ENCODE measurements around a stretch of chr15.

DNA sequence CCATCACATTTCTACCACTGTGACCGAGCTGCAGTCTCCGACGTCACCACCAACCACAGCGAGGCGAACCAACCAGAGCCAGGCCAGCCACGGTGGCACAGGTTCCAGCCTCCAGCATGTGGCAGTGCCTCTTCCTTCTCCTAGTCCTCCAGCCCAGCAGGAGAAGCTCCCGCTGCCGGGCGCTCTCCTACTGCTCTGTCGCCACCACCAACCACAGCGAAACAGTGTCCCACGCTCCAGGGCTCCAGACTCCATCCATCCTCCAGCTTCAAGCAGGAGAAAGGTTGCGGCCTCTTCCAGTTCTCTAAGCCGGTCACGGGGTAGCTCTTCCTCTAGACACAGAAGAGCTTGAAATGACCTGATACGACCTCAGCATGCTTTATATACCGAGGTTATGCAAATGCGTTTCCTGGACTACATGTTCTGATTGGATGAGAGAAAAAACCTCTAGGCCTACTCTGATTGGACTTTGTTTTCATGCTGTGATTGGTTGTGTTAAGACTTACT lies 177.7 kb downstream of the POTEB3 start:
- RAMPAGE, long total RNA: no peak
- RRBS: no CpG with 5 or more reads among the region's 18 CpGs

- RAMPAGE, long total RNA: no peak
- RRBS: no CpG with 5 or more reads among the region's 18 CpGs
Observed at GRCh38 chr15:22873027-22873753, 34.7 kb downstream of the NIPA2 start.

DNA sequence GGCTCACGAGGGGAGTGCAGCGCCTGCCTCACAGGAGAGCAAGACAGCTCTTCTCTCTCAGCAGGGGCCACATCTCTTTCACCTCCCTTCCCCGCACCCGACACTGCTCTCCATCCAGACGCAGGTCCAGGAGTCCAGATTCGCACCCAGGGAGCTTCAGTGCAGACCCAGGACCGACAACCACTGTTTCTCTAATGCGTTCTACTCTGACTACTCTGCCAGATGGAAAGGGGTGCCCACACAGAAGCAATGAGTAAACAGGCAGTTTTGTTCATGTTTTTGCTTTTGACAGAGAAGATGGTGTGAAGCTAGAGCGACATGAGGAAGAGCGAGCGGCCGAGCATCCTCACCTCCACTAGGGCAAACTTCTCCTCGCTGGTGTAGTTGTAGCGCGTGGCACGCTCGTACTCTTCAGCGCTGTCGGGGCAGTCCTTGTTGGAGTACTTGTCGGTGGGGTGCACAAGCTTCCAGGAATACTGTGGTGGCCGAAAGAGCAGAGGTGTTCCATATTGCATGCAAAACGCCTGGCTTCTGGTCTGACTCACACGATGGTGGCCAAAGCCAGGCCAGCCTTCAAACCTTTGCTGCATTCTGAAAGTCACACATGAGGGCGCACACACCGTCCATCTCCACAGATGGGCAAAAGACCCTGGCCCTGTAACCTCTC lies 54.4 kb downstream of the CYFIP1 start:
- RAMPAGE, long total RNA: no peak
- RRBS: no CpG with 5 or more reads among the region's 25 CpGs

- RAMPAGE, long total RNA: no peak
- RRBS: no CpG with 5 or more reads among the region's 15 CpGs
Observed at GRCh38 chr15:22951865-22952290, 28.3 kb downstream of the CYFIP1 start.

DNA sequence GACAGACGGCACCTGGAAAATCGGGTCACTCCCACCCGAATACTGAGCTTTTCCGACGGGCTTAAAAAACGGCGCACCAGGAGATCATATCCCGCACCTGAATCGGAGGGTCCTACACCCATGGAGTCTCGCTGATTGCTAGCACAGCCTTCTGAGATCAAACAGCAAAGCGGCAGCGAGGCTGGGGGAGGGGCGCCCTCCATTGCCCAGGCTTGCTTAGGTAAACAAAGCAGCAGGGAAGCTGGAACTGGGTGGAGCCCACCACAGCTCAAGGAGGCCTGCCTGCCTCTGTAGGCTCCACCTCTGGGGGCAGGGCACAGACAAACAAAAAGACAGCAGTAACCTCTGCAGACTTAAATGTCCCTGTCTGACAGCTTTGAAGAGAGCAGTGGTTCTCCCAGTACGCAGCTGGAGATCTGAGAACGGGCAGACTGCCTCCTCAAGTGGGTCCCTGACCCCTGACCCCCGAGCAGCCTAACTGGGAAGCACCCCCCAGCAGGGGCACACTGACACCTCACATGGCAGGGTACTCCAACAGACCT lies 27.3 kb upstream of the NDN start:
- RAMPAGE, long total RNA: no peak
- RRBS: no CpG with 5 or more reads among the region's 16 CpGs

DNA sequence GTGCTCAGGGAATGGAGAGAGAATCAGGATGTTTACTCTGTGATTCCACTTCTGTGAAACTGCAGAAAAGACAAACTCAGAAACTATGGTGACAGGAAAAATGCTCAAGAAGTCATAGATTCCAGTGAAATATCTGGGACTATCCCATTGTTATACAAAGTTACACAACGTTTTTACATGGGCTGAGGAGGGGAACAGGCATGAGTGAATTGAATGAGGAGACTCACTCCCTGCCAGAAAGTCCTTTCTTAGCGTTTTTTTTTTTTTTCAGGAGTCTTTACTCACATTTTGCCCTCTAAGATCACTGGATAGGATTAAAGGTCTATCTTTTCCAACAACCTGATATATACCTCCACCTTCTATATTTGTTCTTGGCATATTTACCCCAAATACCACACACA lies 153.0 kb upstream of the NDN start:
- RAMPAGE, long total RNA: no peak
- RRBS: no CpG with 5 or more reads among the region's 2 CpGs

DNA sequence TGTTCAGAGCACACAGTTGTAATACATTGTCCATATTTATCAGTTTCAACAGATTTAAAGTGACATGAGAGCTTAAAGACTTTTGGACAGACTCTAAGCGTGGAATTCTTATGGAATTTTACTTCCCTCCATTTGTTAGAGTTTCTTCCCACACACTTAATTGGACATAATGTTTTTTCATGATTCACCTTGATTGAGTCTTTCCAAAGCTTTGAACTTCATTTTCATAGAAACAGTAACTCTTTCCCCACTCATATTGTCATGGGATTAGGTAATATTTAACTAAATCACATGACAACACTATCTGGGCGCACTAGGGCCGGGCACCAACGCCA lies 193.0 kb upstream of the UBE3A start:
- RAMPAGE, long total RNA: no peak
- RRBS: no CpG with 5 or more reads among the region's 4 CpGs

- RAMPAGE, long total RNA: no peak
- RRBS: no CpG with 5 or more reads among the region's 12 CpGs
Observed at GRCh38 chr15:25643893-25644800, 205.3 kb upstream of the UBE3A start.

GRCh38 chr15:25674809-25675702 lies 188.1 kb downstream of the ATP10A start:
- RAMPAGE, long total RNA: no peak
- RRBS: 29% methylated on average over 6 of the region's 19 CpGs

DNA sequence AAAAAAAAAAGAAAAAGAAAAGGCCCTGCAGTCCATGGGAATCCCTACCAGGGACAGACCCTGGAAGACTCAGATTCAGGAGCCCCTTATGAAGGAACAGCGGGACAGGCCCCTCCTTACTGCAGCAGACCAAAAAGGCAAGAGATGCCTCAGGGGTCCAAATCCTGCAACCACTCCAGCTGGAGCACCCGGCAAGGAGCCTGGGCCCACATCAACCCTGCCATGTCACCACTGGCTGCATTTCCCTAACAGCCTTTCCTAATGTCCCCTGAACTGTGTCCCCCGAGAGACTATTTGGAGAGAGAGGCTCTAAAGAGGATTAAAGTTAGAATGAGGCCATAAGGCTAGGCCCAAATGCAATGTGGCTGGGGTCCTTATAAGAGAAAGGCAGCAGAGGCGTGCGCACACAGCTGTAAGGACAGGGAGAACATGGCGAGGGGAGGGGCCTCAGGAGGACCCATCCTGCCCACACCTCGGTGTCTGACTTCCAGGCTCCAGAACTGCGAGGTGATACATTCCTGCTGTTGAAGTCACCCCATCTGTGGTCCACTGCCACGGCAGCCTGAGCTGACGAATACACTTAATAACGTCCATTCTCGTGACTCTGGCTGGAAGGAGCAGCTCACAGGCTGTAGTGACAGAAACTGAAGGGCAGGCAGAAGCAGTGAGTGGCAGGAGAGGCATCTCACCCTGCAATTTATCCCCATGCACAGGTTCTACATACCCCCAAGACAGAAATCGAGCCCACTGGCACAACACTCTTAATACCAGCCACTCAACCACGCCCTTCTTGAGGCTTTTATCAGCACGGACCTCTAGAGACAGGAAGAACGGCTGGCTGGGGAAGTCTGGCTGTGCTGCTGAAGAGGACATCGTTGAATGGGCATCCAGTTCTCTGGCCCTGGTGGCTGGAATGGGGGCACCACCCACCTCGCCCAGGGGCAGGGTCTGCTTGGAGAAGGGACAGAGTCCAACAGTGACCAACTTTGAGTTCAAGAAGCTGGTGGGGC lies 77.9 kb downstream of the ATP10A start:
- RAMPAGE, long total RNA: no peak
- RRBS: no CpG with 5 or more reads among the region's 18 CpGs

- RAMPAGE, long total RNA: no peak
- RRBS: 3% methylated on average over 20 of the region's 55 CpGs
Observed at GRCh38 chr15:26772492-26772953, 343 bp downstream of the GABRB3 start.

DNA sequence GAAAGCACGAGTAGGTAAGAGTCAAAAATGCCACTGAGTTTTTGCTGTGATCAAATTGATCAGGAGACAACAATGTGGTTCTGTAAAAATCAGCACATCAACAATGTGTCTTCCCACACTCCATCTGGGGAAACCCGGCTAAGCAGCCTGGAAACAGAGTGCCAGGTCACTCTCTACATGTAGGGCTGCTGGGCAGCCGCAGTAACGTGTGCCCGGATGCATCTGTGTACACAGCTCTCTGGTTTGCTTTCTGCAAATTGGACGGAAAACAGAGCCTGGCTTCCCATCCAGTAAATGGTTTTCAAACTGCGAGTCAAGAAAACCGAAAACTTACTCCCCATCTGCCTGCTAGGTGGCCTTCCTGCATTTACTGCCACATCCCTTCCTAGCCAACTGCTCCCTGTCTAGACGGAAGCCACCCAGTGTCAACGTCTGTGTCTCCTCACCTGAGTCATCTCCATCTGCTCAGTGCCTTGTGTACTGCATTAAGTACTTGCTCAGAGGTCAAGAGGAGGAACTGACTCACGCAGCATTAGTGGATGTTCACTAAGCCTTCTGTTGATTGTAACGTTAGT lies 124.1 kb downstream of the TJP1 start:
- RAMPAGE, long total RNA: no peak
- RRBS: 93% methylated on average over 4 of the region's 12 CpGs

DNA sequence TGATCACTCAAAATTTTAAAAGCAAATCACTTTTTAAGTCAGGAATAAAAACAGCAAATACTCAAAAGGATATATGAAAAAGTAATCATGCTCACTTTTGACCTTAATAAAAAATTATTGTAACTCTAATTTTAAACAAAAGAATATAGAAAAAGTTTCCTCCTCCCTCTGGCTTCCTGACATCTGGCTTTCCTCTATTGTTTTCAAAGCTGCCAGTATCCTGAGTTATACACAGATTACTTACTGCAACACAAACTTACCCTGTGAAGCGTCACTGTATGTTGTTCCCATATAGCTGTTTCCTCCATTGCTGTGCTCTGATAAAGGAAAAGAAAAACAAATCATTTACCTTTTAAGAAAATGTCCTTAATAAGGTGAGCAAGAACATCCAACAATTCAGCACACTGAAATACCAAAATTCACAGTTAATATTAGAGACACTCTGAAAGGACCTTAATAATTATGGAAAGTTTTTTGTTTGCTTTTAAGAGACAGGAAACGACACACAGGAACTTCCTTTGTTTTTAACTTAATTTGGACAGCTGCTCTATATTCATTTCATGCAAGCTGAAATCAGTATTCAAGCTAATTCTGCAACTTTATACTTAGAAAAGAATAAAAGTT lies 21.8 kb downstream of the TJP1 start:
- RAMPAGE, long total RNA: no peak
- RRBS: no CpG with 5 or more reads among the region's 2 CpGs

GRCh38 chr15:30484340-30484730 lies 67.5 kb upstream of the GOLGA8Q start:
- RAMPAGE, long total RNA: no peak
- RRBS: no CpG with 5 or more reads among the region's 6 CpGs

GRCh38 chr15:30551752-30552010 lies 169 bp upstream of the GOLGA8Q start:
- RAMPAGE, long total RNA: no peak
- RRBS: no CpG with 5 or more reads among the region's 7 CpGs

- RAMPAGE, long total RNA: no peak
- RRBS: no CpG with 5 or more reads among the region's 15 CpGs
Observed at GRCh38 chr15:30823397-30823853, 80.3 kb upstream of the FAN1 start.

DNA sequence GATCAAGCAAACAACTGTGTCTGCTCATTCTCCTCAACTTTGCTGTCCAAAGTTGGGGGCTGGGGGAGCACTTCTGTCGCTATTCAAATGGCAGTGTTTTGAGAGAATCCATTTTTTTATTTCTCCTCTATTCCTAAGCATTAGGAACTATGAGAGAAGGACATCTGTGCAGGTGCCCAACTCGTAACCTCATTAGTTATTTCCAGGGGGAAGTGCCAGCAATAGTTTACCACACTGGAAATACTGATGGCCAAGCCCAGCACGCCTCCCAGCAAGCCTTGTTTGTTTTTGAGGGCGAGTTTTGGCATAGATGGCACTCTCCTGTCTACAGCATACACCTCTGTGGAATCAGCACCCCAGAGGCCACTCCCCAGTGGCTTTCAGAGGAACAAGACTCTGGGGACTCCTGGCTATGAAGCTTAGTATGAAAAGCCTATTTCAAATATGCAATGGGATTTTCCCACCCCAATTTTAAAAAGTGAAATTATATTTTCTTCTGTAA lies 36.6 kb downstream of the FAN1 start:
- RAMPAGE, long total RNA: no peak
- RRBS: no CpG with 5 or more reads among the region's 4 CpGs

DNA sequence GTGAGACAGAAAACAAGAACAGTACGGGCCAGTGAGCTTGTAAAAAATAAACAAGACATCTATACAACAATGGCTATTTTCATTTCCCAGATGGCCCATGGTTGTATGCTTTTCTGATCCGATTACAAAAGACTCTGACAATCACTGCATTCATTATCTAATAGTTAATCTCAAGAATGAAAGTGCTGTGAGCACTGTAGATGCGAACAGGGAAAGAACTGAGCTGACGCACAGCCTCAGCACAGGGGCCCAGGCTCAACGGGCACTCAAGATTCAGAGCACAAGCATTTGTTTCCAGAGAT lies 6.9 kb downstream of the MTMR10 start:
- RAMPAGE, long total RNA: no peak
- RRBS: no CpG with 5 or more reads among the region's 5 CpGs

- RAMPAGE, long total RNA: no peak
- RRBS: no CpG with 5 or more reads among the region's 2 CpGs
Observed at GRCh38 chr15:31031715-31032195, 40.3 kb upstream of the MTMR10 start.

GRCh38 chr15:31081086-31082070 lies 20.1 kb downstream of the TRPM1 start:
- RAMPAGE, long total RNA: no peak
- RRBS: no CpG with 5 or more reads among the region's 14 CpGs

Data from cardiac muscle cell (in vitro differentiated cells and primary cell).